ENCODE results near the gene NLGN4X.

DNA sequence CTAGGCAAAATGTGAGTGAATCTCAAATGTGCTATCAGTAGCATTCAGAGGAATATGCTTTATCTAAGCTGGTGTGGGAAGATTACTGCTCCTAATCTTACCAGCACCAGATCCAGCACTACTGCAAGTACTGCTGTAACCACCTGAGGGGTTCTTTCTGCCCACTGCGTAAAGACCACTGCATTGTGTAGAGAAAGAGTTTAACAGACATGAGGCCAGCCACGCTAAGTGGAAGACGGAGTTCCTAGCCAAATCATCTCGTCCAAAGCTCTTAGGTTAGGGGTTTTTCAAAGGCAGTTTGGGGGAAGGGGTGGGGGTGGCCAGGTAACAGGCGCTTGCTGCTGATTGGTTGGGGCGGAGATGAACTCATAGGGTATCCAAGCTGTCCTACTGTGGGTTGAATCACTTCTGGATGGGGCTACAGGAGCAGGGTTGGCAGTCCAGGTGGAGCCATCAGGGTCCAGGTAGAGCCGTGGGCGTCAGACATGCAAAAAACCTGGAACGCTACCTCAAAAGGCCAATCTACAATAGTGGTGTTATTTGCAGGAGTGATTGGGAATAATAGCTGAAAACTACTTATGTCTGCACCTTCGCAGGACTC is 579.8 kb downstream of the NLGN4X start:
- PRO-cap = unidirectional peak, plus-strand start at position 405 of the sequence
- RAMPAGE, long total RNA, 4 experiments = no peak in any of the 4 experiments

DNA sequence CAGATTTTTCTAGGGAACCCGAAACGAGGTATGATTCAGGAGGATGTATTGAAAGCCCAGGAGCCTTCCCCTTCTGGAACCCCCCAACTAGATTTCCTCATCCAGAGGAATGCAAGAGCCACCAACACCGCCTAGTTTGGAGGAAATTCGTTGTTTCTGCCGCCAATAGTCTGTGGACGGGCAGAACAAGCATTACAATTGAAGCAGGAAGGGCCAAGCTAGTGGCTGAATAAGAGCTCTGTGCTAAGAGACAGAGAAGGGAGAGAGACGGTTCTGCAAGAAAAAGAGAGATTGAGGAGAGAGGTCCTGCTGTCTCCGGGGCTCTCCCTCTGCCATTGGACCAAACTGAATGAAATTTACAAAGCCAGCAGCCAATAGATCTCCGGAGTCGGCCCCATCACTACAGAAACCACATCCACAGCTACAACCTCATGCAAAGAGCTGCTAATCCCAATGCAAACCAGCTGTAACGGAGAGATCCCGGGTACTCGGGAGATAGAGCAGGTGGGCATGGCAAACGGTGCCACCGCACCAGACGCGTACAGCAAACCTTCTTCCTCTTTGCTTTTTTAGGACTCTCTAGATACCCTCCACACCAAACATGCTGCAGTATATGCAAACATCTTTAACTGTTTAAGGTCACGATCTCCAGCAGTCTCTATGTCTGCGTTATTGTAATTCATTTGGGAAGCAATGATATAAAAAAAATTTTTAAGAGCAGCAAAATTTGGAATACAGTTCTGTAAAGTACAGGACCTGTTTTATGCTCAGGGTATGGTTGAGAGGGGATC is at the start of gene NLGN4X:
Gene NLGN4X, minus strand, starts transcription at position 277 of the 791 bp plus-strand sequence.
- PRO-cap = no peak
- RAMPAGE, long total RNA, 4 experiments = no peak in any of the 4 experiments

DNA sequence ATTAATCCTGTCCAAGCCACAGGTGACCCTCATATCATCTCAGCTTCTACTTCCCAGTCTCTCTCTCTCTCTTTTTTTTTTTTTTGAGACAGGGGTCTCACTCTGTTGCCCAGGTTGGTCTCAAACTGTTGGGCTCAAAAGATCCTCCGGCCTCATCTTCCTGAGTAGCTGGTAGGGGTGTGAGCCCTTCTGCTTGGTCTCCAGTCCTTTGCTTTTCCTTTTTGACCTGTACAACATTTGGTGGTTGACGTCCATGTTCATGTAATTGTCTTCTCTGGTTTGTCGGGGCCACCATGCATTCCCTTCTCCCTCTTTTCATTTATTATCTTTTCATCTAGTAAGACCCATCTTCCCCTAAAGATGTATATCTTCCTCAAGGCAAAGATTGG is 105.7 kb upstream of the STS start:
- PRO-cap = no peak
- RAMPAGE, long total RNA, 4 experiments = no peak in any of the 4 experiments

- PRO-cap = no peak
- RAMPAGE, long total RNA, 4 experiments = no peak in any of the 4 experiments
Measured at GRCh38 chrX:7148556-7148995, 623 bp upstream of the PUDP start.

- PRO-cap = no peak
- RAMPAGE, long total RNA, 4 experiments = no peak in any of the 4 experiments
Measured at GRCh38 chrX:7709921-7710334, 133.0 kb upstream of the VCX start.

DNA sequence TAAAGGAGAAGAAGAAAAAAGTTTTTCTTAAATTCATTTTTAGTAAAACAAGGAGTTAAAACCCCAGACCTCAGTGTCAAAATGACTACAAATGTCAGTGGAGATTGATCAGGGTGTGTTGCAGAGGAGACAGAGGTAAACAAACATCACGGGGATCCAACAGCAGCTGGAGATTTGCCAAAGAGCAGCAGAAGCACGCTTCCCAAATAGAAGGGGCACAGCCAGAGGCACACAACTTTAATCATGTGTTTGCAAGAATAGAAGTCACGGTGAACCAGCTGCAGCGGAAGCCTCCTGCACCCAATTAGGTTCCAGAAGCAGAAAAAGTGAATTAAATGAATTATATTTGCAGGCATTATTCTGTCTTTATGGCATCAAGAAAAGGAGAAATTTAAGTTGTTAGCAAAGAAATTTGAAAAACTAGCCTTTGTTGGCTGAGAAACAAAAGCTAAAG is 129.5 kb upstream of the FAM9B start:
- PRO-cap = no peak
- RAMPAGE, long total RNA, 4 experiments = no peak in any of the 4 experiments

DNA sequence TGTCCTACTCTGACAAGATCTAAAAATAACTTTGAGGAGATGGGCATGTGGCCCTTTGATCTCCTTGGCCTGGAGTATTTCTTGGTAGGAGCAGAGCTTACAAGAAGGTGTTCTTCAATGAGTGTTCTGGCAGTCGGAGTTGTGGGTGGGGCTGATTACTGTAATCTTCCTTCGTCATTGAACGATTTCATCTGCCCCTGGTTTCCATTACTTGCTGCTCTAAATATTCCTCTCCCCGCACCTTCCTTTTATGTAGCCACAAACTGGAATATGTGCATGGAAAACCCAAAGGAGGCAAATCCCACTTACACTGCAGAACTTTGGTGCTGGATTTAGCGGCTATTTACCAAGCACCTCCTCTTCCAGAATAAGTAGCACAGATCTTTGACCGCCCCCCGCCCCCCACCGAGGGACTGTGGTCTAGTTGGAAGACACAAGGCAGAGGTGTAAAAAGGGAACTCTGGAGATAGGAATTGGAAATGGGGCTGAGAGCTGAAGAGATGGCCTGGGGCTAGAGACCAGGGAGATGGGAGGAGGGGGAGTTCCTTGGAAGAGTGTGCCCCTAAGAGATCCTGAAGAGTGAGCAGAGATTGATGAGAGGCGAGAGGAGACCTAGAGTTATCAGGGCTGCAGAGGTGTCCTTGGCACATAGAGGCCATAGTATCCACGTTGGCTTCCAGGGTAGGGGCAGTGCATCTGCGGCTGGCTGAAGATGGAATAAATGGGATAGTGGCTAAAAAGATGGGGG is 55.2 kb downstream of the TBL1X start:
- PRO-cap = no peak
- RAMPAGE, long total RNA, 4 experiments = no peak in any of the 4 experiments

- PRO-cap = no peak
- RAMPAGE, long total RNA, 4 experiments = no peak in any of the 4 experiments
Measured at GRCh38 chrX:9653319-9653949, 112.2 kb downstream of the GPR143 start.

DNA sequence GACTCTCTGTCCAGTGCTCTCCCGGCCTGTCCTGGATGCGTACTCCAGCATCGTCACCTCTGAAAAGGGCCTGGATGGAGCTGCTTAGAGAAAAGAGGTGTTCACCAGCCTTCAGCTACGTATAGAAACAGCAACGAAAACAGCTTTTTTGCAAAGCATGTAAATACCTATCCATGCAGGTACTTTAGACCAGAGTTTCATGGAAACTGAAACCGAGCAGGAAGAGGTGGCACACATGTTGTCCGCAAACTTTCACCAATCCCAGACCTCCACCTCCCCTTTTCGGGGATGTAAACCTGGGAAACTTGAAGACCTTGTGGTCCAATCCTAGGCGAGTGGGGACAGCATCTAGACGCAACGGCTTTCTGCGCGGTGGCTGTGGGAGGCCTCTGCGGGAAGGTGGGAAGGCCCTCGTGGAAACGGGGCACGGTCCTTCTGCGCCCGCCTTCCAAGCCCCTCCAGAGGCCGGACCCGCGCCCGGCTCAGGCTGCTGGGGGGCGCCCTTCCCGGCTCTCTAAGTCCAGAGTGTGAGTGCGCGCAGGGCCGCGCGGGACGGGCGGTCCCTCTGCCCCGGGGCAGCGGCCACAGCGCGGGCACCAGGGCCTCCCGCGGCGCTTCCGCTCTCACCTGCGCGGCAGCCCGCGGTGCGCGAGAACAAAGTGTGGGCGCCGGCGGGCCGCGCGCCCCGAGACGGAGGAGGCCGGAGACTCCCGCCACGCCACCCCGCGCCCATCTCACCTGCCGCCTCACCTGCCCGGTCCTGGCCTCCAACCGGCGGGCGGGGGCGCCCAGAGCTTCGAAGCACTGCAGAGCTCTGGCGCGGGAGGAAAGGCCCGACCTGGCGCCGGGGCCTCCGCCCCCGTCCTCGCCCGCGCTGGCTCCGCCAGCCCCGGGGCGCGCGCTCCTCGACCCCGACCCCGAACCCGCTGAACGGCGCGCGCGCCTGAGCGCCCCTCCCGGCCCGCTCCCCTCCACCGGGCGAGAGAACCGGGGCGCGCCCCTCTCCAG is 751 bp upstream of the SHROOM2 start:
- PRO-cap = no peak
- RAMPAGE, long total RNA, 4 experiments = no peak in any of the 4 experiments

- PRO-cap = no peak
- RAMPAGE, long total RNA, 4 experiments = no peak in any of the 4 experiments
Measured at GRCh38 chrX:9839071-9839436, 52.8 kb downstream of the SHROOM2 start.

DNA sequence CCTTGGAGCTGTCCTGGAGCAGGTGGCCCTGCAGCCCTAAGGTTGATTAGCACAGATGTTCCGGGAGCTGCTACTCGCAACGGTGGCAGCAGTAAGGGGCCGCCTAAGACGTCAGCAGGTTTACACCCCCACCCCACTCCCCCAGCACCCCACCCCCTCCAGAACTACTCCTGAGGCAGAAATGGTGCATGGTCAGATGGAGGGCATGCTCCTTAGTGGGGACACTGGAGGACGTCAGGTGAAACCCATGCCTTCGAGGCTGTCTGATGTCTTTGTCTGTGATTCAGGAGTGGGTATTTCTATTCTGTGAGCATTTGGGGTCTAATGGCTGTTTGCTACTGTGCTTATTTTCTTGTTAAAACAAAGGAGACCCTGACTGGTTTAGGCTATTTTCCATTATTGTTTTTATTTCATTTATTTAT is 88.5 kb upstream of the CLDN34 start:
- PRO-cap = no peak
- RAMPAGE, long total RNA, 4 experiments = no peak in any of the 4 experiments

GRCh38 chrX:9909250-9909540 is 58.0 kb upstream of the CLDN34 start:
- PRO-cap = no peak
- RAMPAGE, long total RNA, 4 experiments = no peak in any of the 4 experiments

DNA sequence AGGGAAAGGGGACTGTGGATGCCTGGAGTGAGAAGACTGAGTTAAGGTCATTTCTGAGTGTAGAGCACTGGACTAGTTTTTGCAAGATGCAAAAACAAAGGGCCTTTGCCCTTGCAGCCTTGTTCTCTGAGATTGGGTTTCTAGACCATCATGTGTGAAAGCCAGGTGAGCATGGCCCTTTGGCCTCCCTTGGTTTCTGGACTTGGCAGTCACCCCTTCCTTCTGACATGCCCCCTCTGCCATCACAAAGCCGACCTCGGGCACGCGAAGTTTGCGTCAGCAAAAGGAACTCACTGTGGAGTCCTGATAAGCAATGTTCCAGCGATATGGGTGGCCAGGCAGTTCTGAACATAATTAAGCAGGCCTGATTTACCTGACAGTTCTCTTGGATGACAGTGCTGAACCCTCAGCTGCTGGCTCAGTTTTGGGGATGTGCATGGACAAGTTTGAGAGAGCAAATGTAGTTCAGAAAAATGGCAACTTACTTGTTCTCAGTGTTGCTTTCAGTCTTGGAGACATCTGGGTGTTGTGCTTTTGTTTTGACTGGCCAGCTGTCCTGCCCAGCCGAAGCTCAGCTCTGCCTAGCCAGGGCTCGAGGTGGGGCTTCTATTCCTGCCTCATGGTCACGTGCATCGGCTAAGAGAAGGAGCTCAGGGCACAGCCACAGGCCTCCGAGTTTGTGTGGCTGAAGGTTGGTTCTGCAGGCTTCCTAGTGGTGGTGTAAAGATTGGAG is 78.2 kb downstream of the CLDN34 start:
- PRO-cap = no peak
- RAMPAGE, long total RNA, 4 experiments = no peak in any of the 4 experiments

DNA sequence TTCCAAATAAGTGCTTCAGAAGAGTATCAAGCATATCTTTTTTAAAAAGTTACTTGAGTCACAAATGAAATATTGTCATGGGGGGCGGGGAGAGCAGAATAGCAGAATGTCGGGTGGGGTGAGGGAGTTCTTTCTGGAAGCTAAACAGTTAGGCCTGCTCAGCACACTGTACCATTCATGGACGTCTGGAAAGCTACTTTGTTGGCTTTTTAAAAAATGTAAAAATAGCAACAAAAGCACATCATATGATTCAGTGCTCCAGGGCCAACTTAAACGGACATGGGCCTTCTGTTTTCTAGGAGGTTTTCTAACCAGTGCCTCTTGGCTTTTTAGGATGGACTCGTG is 57.4 kb upstream of the CLCN4 start:
- PRO-cap = no peak
- RAMPAGE, long total RNA, 4 experiments = no peak in any of the 4 experiments

- PRO-cap = no peak
- RAMPAGE, long total RNA, 4 experiments = no peak in any of the 4 experiments
Measured at GRCh38 chrX:10769309-10769530, 148.8 kb upstream of the MID1 start.

GRCh38 chrX:10769986-10770286 is 149.6 kb upstream of the MID1 start:
- PRO-cap = no peak
- RAMPAGE, long total RNA, 4 experiments = no peak in any of the 4 experiments

- PRO-cap = no peak
- RAMPAGE, long total RNA, 4 experiments = no peak in any of the 4 experiments
Measured at GRCh38 chrX:11422906-11424167, 130.1 kb downstream of the AMELX start.

DNA sequence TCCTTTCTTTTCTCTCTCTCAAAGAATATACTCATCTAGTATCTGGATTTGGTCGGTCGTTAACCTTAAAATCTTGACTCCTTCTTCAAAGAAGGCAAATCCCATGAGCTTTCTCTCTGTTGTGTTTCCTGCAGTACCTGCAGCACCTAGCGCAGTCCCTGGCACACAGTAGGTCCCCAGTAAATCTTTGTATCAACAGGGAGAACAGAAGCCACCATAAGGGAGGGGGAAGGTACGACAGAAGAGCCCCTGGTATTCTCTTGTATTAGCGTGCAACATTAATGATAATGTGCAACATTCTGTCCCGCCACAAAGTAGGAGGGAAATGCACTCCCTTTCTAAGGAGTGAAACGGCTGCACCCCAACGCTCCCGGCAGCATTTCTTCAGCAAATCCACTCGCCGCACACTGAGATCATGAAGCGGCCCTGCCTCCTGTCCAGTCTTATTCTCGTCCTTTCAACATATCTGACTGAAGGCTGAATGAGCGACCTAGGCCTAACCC is 133.6 kb downstream of the AMELX start:
- PRO-cap = no peak
- RAMPAGE, long total RNA, 4 experiments = no peak in any of the 4 experiments

DNA sequence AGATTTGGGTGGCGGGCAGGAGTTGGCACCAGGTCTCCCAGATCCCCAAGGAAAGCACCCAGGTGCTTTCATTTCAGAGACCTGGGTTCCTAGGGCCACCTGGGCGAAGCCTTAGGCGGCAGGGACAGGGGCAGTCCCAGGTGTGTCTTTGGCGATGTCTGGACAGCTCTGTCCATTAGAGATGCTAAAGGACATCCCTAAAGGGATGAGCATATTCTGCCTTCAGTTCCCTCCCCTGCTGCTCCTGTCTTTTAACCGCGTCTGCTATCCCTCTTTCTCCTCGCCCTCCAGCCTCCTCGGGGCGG is 960 bp downstream of the MSL3 start:
- PRO-cap = no peak
- RAMPAGE, long total RNA, 4 experiments = no peak in any of the 4 experiments

GRCh38 chrX:11759350-11760567 is 1.7 kb downstream of the MSL3 start:
- PRO-cap = no peak
- RAMPAGE, long total RNA, 4 experiments = start-site peak on the plus strand in 1 of 4 experiments, at chrX:11759623-11759649 at its widest, 66 reads per replicate